ENCODE data around the genes MMP27 and MMP12.

GRCh38 chr11:102485181-102485390 lies 32.5 kb upstream of the TMEM123 start:
- PRO-cap, 2 experiments, result no peak in any of the 2 experiments

GRCh38 chr11:102705475-102705903 lies at the start of gene MMP27:
Gene MMP27, minus strand, starts transcription at chr11:102705769.
- PRO-cap, 2 experiments, result no peak in any of the 2 experiments

GRCh38 chr11:102746739-102747719 lies 22.3 kb upstream of the MMP8 start:
- PRO-cap, 2 experiments, result no peak in any of the 2 experiments

GRCh38 chr11:102874882-102875190 lies at the start of gene MMP12:
Gene MMP12, minus strand, starts transcription at chr11:102874982.
- PRO-cap, 2 experiments, result no peak in any of the 2 experiments

- PRO-cap, 2 experiments, result no peak in any of the 2 experiments
These were observed 5.0 kb upstream of the MMP12 start for GRCh38 chr11:102879773-102880268.

GRCh38 chr11:103738628-103739752 lies 297.4 kb upstream of the DDI1 start:
- PRO-cap, 2 experiments, result no peak in any of the 2 experiments

GRCh38 chr11:103753000-103753427 lies 283.4 kb upstream of the DDI1 start:
- PRO-cap, 2 experiments, result no peak in any of the 2 experiments

GRCh38 chr11:107391954-107392362 lies 65.7 kb downstream of the CWF19L2 start:
- PRO-cap, 2 experiments, result no peak in any of the 2 experiments

GRCh38 chr11:107719480-107720065 lies 7.7 kb upstream of the SLN start:
- PRO-cap, 2 experiments, result no peak in any of the 2 experiments

- PRO-cap, 2 experiments, result no peak in any of the 2 experiments
These were observed 298 bp upstream of the RAB39A start for GRCh38 chr11:107928012-107928287.

GRCh38 chr11:107928781-107929190 lies 538 bp downstream of the RAB39A start:
- PRO-cap, 2 experiments, result no peak in any of the 2 experiments

GRCh38 chr11:108124545-108125442 lies 3.4 kb downstream of the ACAT1 start:
- PRO-cap, 2 experiments, result no peak in any of the 2 experiments

- PRO-cap, 2 experiments, result no peak in any of the 2 experiments
These were observed 1.6 kb downstream of the ATM start for GRCh38 chr11:108224496-108224907.

DNA sequence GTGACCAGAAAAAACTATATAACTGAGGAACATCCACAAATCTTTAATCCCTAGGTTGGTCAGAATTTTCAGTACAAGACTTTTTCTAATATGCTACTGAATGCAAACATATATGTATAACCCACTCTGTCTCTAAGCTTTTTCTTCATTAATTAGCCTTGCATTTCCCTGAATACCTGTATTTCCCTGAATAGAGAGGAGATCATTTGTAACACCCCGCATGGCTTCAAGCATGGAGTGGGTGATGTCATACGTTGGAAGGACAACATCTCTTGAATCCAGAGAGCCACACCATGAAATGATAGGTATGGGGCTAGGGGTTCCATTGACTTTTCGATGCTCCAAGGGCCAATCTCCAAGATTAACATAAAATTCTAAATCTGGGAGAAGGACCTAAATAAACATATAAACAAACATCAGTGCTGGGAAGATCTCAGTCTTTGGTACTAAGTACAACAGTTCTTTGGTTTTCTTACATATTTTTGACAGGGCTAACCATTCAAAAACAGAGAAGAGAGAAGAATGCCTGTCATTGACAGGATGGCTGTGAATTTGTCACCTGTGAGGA lies 14.6 kb upstream of the C11orf65 start:
- PRO-cap, 2 experiments, result no peak in any of the 2 experiments

DNA sequence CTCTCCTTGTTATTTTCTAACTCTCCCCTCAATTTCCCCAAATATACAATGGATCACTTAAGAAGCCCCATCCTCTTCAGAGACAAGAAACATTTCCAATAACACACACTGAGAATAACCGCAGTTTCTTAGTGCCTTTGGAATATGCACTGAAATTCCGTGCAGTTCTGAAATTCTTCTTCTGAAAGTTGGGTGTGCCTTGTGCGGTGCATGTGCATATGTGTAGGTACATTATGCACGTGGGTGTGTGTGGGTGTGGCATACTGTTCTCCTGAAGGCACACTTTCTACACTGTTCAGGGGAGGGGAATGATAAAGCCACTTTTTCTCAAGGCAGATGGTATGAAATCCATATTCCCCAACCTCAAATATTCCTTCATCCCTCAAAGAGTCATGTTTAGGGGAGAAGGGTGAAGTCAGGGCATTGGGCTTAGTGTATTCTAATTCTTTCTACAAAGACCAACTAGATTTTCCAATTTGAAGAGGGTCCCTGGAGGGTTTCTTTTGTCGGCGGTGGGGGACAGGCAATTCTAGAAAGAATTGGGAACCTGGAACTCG lies 1.6 kb downstream of the EXPH5 start:
- PRO-cap, 2 experiments, result no peak in any of the 2 experiments

DNA sequence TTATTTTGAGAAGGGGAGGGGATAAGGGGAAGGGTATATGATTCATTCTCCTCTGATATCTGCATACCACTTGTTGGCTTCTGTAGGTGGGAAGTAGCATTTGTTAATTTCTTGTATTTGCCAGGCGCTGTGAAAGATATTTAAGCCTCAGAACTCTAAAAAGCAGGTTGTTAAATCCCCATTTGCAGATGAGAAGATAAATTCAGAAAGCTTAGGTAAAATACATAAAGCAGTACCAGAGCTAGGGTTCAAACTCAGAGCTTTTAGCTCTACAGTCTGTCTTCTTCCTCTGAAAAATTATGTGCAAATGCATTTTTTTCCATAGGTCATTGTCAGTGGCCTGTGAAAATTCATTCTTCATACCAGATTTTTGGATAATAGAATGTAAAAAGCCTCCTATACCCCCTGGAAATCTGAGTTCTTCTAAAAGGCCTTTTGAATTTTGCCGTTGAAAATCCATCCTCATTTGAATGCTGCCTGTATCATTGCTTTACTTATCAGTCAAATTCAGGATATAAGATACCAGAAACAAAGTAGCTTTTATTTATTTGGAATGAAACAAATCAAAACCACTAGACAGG lies 221.3 kb downstream of the DDX10 start:
- PRO-cap, 2 experiments, result no peak in any of the 2 experiments

GRCh38 chr11:108929184-108929870 lies 264.5 kb downstream of the DDX10 start:
- PRO-cap, 2 experiments, result no peak in any of the 2 experiments

DNA sequence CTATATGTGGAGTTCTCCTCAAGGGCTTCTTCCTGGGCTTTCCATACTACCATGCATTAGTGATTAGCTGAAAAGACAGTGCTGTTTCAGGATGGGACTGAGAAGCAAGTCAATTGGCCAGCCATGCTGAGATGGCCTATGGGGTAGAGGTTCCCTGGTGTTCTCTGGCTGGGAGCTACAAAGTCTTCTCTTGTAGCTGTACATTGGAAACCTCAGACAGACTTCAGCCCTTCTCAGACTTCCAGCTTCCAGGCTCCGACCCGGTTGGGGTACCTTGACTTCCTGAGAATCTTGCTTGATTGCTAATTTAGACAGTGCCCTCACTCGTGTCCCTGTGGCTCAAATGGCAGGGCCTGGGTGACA lies 315.8 kb downstream of the DDX10 start:
- PRO-cap, 2 experiments, result no peak in any of the 2 experiments

GRCh38 chr11:110063688-110063988 lies 29.6 kb upstream of the ZC3H12C start:
- PRO-cap, 2 experiments, result no peak in any of the 2 experiments

- PRO-cap, 2 experiments, result no peak in any of the 2 experiments
These were observed 23.1 kb upstream of the ZC3H12C start for GRCh38 chr11:110070098-110070496.

Measured in helper T cell (primary cell).